ENCODE data around the genes POR and SPDYE17.

DNA sequence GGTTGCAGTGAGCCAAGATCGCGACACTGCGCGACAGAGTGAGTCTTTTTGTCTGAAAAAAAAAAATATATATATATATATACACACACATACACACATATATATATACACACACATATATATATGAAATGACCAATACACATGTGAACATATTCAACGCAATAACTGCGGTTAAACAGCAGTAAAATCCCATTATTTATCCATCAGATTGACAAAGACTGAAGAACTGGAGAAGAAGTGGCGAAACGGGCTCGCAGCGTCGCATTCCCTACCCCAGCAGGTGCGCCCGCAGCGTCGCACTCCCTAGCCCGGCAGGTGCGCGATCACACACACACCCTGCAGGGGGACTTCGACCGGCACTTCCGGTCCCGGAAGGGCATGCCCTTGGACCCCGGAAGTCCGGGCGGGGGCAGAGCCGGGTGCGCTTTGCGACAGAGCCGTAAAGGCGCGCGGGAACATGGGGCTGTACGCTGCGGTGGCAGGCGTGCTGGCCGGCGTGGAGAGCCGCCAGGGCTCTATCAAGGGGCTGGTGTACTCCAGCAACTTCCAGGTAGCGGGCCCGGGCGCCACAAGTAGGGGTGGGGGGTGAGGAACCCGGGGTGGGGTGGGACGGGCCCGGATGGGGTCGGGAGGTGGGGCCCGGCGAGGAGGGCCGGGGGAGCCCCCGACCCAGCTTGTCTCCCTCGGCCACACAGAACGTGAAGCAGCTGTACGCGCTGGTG is 14.6 kb downstream of the TRIM73 start:
- RRBS, result 4% methylated on average over 2 of the region's 53 CpGs

- RRBS, result 78% methylated on average over 4 of the region's 21 CpGs
Observed at GRCh38 chr7:75598937-75599855, 107.1 kb downstream of the SPDYE5 start.

- RRBS, result no CpG with 5 or more reads among the region's 15 CpGs
Observed at GRCh38 chr7:75639711-75640319, 98.9 kb downstream of the HIP1 start.

DNA sequence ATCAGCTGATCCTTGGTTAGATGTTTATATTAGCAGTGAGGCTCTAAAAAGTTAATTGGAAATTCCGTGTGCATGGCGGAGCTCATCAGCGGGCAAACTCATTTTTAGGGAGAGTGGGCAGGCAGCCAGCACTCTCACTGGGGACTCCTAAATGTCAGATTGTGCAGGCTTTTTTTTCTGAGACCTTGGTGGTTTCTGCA is 43.7 kb downstream of the HIP1 start:
- RRBS, result no CpG with 5 or more reads among the region's 3 CpGs

- RRBS, result no CpG with 5 or more reads among the region's 7 CpGs
Observed at GRCh38 chr7:75712082-75712676, 26.6 kb downstream of the HIP1 start.

GRCh38 chr7:75887831-75889096 is 9.4 kb downstream of the RHBDD2 start:
- RRBS, result 97% methylated on average over 2 of the region's 34 CpGs

DNA sequence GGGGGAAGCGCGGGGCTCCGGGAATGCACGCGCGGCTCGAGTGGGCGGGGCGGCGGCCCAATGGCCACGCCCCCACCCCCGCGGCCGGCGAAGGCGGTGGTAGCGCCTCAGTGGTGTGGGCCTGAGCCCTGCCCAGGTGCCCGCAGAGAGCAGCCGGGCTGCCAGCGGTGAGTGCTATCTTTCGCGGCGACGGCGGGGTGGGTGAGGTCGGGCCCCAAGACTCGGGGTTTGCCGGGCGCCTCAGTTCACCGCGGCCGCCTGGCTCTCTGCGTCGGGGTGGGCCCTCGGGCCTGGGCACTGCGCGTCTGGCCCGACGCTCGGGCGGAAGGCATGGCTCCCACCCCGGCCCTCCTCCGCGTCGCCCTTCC is at the start of gene POR:
TSS of gene POR (plus strand) at position 143 of the 368 bp plus-strand sequence.
- RRBS, result 1% methylated on average over 38 of the region's 45 CpGs

DNA sequence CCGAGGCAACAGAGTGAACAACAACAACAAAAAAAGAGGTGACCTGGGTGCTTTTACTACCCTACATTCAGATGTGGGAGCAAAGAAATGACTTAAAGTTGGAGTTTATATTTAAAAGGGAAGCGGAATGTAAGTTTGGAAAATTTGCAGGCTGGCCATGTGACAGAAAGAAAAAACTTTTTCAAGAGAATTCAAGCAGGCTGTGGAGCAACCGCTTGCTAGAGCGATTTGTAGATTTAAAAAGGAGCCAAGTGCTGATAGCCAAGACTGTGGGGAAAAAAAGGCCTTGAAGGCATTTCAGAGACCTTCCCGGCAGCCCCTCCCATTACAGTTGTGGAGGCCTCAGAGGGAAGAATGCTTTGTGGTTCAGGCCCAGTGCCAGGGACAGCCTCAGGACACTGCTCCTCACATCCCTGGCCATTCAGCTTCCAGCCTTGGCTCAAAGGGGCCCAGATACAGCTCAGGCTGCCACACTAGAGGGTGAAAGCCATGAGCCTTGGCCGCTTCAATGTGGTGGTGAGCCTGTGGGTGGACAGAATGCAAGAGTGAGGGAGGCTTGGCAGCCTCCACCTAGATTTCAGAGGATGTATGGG is 19.4 kb downstream of the POR start:
- RRBS, result no CpG with 5 or more reads among the region's 6 CpGs

DNA sequence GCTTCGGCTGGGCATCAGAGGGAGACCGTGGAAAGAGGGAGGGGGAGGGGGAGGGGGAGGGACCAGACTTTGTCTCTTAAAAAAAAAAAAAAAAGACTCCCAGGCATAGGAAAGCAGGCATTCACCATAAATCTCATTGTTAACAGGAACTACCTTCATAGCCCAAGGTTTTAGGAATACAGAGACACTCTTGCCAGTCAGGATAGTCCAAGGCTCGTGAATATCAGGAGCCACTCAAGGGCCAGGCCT is 38.2 kb downstream of the POR start:
- RRBS, result no CpG with 5 or more reads among the region's 3 CpGs

- RRBS, result 86% methylated on average over 1 of the region's 43 CpGs
Observed at GRCh38 chr7:75981608-75982560, 12.5 kb downstream of the TMEM120A start.

DNA sequence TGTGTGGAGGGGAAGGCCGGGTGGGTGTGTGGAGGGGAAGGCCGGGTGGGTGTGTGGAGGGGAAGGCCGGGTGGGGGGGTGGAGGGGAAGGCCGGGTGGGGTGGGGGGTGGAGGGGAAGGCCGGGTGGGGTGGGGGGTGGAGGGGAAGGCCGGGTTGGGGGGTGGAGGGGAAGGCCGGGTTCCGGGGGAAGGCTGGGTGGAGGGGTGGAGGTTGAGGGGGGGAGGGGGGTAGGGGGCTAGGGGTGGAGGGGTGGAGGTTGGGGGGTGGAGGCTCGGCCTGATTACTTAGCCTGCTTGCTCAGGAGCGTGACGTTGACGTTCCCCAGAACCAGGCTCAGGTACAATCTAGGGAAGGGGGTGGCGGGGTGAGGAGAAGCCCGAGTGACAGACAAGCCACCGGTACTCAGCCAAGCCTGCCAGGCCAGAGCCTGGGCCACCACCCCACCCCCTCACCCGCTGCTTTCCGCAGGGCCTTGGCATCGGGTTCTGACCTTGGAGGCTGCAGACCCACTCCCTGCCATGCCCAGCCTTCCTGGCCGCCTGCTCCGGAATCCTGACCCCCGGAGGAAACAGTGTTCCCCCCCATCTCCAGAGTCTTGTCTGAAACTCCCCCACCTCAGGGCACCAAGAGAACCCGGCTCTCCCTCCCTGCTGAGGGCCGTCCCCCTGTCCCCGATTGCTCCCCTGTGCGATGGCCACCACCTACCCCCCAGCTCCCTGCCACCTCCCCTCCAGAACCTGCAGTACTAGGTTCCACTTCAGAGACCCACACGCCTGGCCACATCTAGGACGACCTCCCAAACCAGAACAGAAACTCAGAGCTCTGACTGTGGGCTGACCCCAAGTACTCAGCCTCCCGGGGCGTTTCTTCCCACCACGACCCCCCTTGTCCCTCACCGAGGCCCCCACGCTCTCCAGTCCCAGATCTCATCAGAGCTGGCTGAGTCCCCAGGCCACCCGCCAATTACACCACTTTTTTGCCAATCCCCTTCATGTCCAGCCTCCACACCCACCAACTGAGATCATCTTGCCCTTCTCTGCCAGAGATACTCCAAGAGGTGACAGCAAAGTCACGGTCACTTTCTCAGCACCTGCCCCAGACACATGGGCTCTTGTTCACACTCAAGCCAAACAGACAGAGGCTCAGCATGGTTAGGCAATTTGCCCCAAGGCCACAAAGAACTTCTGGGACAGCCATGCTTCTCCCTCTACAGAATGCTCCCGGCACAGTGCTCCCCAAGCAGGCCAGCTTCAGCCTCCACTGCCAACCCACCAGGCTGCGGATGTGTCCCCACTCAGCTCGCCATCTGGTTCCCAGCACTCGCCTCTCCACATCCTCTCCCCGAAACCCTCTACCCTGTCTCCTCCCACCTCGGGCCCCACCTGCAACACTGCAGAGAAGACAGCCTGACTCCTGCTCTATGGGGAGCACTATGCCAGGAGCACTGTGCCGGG is 5.0 kb downstream of the TMEM120A start:
- RRBS, result 57% methylated on average over 1 of the region's 41 CpGs

GRCh38 chr7:76057563-76058313 is 9.8 kb downstream of the MDH2 start:
- RRBS, result 91% methylated on average over 5 of the region's 22 CpGs

- RRBS, result no CpG with 5 or more reads among the region's 5 CpGs
Observed at GRCh38 chr7:76220747-76221034, 19.0 kb downstream of the SRRM3 start.

DNA sequence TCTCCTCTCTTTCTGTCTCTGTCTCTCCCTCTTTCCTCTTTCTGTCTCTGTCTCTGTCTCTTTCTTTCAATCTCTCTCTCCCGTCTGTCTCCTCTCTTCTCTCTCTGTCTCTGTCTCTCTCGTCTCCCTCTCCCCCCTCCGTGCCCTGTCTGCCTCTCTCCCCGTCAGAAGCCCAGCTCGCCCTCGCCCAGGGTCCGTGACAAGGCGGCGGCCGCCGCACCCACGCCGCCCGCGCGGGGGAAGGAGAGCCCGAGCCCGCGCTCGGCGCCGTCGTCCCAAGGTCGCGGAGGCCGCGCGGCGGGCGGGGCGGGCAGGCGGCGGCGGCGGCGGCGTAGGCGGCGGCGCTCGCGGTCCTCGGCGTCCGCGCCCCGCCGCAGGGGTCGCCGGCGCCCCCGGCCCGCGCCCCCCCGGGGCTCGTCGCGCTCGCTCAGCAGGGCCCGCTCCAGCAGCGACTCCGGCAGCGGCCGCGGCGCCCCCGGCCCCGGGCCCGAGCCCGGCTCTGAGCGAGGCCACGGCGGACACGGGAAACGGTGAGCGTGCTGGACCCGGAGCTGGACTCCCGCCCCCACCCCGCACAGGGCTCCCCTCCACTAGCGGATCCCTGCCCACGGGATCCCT is 21.1 kb upstream of the HSPB1 start:
- RRBS, result 2% methylated on average over 16 of the region's 81 CpGs

DNA sequence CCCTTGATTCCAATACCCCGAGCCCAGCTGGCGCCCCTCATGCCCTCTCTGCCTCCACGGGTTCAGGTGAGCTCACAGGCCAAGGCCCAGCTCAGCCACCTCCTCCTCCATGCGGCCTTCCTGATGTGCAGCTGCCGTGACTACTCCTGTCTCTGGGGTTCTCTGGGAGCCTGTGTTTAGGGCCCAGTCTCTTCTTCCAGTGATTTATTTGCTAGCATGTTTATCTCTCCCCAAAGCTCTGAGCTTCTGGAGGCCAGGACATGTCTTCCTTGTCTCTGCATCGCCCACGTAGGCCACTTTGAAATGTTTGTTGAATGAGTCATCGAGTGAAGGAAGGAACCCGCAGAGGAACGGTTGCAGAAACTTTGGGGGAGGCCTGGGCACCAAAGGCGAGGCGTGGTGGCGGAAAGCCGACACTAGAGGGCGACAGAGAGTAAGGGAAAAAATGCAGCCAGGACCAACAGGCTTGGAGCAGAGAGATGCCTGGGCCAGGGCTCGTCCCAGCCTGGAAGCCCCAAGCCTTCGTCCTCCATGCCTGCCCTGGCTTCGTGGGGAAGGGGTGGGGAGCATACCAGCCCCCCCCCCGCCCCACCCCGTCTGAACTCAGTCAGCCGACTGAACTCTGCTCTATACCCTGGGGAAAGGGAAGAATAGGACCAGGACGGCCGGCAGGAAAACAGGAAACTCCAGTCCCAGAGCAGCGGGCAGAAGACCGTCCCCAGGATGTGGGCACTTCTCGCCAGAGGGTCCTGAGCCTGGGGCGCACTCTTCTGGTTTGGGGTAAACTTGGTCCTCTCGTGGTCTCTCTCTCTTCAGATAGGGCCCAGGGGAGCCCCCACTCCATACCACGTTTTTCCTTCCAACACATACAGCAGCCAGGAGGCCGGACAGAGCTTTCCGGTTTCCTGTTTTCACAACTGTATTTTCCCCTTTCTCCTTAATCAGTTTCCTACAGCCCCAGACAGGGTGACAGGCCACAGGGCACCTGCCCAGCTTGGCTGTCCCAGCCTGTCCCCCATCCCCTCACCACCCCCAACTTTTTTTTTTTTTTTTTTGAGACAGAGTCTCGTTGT is 10.8 kb upstream of the HSPB1 start:
- RRBS, result no CpG with 5 or more reads among the region's 32 CpGs

DNA sequence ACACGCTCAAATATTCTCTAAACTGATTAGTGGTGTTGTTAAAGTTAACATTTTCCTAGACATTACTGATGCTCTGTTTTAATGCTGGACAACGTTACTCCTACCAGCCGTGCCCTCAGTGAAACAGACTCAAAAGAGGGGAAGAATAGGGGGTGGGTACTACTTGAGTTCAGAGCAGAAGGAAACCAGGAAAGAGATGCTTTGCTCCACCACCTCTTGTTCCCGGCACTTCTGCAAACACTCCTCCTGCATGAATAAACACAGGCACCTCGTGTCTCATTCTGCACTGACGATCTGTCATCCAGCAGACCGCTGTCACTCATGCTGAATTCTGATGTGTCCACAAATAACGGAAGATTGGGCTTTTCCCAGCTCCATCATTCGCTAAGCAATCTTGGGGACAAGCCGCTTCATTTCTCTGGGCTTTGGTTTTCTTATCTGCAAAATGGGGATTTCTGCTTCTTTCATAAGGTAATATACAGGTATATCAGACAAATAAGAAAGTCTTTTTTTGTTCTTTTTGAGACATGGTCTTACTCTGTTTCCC is 26.7 kb downstream of the YWHAG start:
- RRBS, result no CpG with 5 or more reads among the region's 10 CpGs

DNA sequence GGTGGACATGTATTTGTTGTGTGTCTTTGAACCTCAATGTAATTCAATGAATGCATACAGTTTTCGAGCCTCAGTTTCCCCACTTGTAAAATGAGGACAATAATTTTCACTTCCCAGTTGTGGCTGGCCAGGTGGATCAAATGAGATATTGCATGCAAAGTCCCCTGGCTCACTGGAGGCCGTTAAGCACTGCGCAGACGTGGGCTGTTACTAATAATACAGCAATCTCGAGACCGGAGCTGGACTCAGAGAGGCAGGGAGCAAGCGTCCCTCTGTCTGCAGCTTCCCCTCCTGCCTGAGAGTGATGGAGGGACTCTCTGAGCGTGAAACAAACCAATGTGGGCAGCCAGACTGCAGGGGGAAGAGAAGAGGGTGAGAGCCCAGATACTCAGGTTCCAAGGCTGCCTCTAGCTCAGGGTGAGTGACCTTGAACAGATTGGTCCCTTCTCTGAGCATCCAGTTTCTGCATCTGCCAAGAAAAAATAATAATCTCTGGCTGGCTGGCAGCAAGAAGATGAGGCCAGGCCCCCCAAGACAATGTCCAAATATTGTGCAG is 18.8 kb upstream of the YWHAG start:
- RRBS, result no CpG with 5 or more reads among the region's 8 CpGs

DNA sequence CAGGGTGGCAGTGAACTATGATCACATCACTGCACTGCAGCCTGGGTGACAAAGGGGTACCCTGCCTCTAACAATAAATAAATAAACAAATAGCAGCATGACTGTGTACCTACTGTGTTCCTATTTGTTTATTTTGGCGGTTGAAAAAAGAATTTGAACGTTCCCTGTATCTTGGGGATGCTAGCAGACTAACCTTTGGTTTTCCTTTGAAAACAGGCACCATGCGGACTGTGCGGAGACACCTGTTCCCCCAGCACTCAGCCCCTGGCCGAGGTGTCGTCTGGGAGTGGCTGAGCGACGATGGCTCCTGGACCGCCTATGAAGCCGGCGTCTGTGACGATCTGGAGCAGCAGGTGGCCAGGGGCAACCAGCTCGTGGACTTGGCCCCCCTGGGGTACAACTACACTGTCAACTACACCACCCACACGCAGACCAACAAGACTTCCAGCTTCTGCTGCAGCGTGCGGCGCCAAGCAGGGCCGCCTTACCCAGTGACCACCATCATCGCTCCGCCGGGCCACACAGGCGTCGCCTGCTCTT is 51.7 kb downstream of the SPDYE17 start:
- RRBS, result no CpG with 5 or more reads among the region's 23 CpGs

GRCh38 chr7:77032164-77032601 is at the start of gene SPDYE17:
Gene SPDYE17 (minus strand): TSS chr7:77032361.
- RRBS, result no CpG with 5 or more reads among the region's 8 CpGs

- RRBS, result no CpG with 5 or more reads among the region's 3 CpGs
Observed at GRCh38 chr7:77238697-77239400, 39.2 kb upstream of the FGL2 start.

All from Ishikawa (cell line).